Occipital lobe (tissue), 2 donors: Measurements from ENCODE around the gene FAM174A.

DNA sequence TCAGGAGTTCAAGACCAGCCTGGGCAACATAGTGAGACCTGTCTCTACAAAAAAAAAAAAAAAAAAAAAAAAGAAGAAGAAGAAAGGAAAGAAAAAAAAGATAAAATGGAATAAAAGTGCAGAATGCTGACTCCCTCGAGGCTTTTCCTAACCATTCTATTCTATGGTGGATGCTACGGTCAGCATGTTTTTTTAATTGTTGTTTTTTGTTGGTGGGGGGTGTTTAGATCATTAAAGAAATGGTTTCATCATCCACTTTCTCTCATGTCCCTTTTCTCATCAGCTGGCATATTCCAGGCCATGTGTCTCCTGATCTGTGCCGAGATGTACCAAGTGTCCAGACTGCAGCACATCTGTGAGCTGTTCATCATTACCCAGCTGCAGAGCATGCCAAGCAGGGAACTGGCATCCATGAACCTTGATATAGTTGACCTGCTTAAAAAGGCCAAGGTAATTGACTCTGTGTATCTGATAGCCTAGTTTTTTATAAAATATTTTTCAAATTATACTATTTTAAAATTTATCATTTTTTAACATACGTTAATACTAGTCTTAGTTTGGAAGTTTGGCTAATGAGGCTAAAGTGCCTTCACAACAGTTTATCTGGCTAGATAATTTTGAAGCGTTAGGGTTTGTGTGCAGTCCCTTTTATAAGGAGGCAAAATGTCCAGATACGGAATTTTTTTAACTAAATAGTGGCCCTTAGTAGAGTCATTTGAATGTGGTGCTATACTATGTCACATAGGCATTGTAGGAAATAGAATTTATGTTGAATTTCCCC is 38.8 kb downstream of the GLRX start:
- RAMPAGE, long total RNA, result no peak

- RAMPAGE, long total RNA, result no peak
Measured at GRCh38 chr5:95835480-95836439, 13.2 kb upstream of the GLRX start.

DNA sequence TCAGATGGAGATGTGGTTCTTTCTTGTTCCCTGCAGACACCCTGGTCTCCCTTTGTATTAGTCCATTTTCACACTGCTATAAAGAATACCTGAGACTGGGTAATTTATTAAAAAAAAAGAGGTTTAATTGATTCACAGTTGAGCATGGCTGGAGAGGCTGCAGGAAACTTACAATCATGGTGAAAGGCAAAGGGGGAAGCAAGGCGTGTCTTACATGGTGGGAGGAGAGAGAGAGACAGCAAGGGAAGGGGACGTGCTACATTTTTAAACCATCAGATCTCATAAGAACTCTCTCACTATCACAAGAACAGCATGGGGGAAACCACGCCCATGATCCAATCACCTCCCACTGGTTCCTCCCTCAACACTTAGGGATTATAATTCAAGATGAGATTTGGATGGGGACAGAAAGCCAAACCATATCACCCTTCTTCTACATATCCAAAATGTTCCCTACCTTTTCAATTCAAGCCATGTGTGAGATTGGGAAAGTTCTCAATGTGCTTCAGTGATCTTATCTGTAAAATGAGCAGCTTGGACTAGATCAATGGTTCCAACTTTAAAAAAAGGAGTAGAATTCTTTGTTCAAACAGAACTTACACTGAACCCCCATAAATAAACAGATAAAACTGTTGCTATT is 22.9 kb upstream of the GLRX start:
- RAMPAGE, long total RNA, result no peak

- RAMPAGE, long total RNA, result no peak
Measured at GRCh38 chr5:95873174-95873849, 50.8 kb upstream of the GLRX start.

GRCh38 chr5:96125205-96126097 is 163.8 kb upstream of the ELL2 start:
- RAMPAGE, long total RNA, result no peak

GRCh38 chr5:96584576-96585082 is 77.5 kb upstream of the CAST start:
- RAMPAGE, long total RNA, result no peak

GRCh38 chr5:96744263-96745009 is 63.3 kb downstream of the ERAP1 start:
- RAMPAGE, long total RNA, result no peak

DNA sequence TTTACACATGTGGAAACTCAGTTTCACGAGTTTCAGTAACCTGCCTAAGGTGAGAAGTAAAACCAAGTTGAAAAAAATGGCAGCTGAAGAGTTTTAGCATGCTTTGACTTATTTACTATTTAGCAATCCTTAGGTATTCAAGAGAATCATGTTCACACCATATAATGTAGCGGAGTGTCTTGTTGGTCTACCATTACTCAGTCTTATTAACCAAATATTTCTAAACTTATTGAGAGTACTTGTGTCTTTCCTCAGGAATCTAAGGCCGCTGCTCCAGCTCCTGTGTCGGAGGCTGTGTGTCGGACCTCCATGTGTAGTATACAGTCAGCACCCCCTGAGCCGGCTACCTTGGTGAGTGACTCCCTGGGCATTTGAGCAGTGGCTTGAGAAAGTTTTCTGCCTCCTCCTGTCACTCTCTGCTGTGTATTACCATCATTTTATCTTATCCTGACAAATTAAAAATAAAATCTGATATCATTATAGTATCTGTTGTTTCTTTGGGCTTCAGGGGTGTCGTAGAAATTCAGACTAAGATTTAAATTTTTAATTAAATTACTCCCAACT is 57.3 kb downstream of the ERAP1 start:
- RAMPAGE, long total RNA, result no peak

- RAMPAGE, long total RNA, result no peak
Measured at GRCh38 chr5:96962471-96963015, 26.7 kb downstream of the LNPEP start.

DNA sequence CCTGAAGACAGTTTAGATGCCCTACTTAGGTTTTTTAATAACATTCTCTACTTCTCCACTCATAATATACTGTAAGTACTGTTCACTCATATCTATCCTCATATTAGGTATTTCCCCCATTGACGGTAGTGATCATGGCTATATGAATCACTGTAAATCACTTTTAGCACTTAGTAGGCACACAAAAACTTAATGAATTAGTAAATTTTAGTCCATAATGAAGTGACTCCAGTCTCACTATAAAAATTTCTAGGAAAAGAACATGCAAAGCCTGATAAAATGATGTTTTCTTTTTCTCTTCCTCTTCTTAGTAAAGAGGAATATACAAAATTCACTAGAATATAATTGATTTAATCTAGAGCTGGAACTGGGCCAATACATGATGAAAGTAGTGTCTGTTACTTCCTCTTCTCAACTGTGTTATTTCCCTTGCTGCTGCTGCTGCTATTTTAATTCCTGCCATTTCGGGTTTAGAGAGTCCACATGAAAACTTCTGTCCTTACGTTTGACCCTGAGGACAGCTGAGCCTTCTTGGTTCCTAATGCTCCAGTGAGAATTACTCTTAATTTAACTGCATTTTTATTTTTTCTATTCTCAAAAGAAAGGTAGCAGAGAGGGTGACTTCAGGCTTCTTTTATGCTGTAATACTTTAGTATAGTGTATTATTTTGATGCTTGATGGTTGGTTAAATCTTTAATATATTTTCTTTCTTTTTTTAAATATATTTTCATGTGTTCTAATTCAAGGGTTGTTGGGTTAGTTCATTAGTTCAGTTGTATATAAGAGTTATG is 73.6 kb downstream of the LNPEP start:
- RAMPAGE, long total RNA, result no peak

GRCh38 chr5:97034049-97034526 is 98.2 kb downstream of the LNPEP start:
- RAMPAGE, long total RNA, result no peak

GRCh38 chr5:98109360-98109980 is 664.0 kb upstream of the RGMB start:
- RAMPAGE, long total RNA, result no peak

DNA sequence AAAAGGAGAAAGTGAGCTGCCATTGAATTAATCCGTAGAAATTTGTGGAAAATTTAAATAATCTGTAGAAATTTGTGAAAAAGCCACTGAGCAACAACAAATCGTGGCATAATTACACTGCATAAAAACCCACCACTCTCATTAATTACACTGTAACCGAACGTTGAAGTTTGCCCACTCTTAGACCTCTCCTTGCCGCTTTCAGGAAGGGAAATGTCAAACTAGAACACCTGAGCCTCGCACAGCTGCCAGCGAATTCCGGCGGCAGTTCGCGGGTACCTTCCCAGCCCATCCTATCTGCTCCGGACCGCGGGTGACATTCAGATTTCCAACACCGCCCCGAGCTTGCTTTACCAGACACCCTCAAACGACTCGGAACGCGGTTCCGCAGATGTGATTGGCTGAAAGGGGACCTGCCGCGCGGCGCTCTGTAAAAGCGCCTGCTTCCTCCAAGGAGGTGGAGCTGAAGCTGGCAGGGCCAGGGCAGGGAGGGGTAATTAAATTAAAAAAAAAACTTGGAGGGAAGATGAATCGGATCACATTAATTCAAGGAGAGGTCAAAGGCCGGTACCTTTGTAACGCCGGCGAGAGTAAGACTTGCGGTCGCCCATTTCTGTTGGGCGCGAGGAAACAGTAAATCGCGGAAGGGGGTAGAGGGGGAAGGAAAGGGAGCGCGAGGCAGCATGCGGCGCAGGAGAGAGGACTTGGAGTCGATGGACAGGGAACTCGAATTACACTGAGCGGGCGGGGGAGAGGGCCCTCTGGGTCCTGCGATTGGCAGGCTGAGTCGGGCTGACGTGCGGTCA is 523 bp upstream of the RGMB start:
- RAMPAGE, long total RNA, result no peak

GRCh38 chr5:98887923-98888414 is 40.8 kb downstream of the CHD1 start:
- RAMPAGE, long total RNA, result no peak

DNA sequence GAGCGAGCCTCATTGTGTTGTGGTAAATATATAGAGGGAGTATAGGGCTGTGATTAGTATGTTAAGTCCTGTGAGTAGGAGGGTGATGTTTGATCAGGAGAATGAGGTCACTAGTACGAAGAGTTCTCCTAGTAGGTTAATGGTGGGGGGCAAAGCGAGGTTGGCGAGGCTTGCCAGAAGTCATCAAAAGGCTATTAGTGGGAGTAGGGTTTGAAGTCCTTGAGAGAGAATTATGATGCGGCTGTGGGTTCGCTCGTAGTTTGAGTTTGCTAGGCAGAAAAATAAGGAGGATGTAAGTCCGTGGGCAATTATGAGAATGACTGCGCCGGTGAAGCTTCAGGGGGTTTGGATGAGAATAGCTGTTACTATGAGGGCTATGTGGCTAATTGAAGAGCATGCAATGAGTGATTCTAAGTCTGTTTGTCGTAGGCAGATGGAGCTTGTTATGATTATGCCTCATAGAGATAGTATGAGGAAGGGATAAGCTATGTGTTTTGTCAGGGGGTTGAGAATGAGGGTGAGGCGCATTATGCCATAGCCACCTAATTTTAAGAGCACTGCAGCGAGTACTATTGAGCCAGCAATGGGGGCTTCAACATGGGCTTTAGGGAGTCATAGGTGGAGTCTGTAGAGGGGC is 485.9 kb upstream of the FAM174A start:
- RAMPAGE, long total RNA, result no peak

- RAMPAGE, long total RNA, result start-site peak on the minus strand at chr5:100535232-100535251, 10 and 22 reads in 2 replicates
Measured at GRCh38 chr5:100535138-100536028, at the start of gene FAM174A. Gene FAM174A (plus strand): TSS chr5:100535374.

DNA sequence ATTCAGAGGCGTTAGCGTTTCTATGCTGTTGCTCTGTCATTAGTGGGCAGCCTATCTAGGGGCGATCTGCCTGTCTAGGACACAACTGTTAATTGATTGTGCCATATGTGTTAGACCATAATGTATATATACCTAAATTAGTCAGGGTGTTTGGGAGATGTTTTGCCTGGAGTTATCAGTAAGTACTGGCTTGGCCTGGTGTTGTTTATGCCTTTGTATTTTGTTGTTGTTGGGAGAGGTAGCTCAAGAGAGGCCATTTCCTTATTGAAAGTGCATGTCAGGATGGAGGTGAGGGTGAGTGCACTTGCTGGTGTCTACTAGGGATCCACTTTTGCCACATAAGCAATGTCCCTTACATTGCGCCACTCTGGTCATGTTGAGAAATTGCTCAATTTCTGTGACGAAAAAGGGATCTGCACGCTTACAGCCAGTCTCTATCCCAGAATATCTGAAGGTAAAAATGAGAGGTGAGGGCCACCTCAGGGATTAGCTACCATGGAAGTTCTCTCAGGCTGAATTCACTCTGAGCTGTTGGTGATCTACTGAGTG is 123.2 kb downstream of the ST8SIA4 start:
- RAMPAGE, long total RNA, result no peak

DNA sequence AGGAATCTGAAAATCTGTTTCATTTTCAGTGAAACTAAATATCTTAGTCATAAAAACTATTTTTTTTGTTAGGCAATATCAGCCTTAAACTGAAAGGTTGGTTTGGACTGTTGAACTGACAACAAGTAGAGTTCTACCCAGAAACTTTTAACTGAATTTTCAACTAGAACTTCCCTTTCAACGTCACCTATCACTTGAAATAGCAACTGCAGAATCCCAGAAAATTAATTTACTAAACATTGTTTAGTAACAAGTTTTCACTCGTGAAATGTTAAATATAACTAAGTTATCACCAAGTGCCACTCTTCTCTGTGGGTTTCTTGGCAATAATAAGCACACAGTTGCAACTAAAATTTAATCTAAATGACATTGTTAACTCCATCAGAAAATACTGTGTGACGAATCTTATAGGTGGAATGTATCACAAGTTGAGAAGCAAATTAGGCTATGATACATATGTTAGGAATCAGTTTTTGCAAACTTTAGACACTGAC is 12.3 kb downstream of the ST8SIA4 start:
- RAMPAGE, long total RNA, result no peak

- RAMPAGE, long total RNA, result no peak
Measured at GRCh38 chr5:100898865-100899371, 4.2 kb downstream of the ST8SIA4 start.

- RAMPAGE, long total RNA, result no peak
Measured at GRCh38 chr5:100902329-100903012, 611 bp downstream of the ST8SIA4 start.